Sigmoid colon (tissue), 4 donors: ENCODE measurements around the genes PTGIS and PEDS1.

DNA sequence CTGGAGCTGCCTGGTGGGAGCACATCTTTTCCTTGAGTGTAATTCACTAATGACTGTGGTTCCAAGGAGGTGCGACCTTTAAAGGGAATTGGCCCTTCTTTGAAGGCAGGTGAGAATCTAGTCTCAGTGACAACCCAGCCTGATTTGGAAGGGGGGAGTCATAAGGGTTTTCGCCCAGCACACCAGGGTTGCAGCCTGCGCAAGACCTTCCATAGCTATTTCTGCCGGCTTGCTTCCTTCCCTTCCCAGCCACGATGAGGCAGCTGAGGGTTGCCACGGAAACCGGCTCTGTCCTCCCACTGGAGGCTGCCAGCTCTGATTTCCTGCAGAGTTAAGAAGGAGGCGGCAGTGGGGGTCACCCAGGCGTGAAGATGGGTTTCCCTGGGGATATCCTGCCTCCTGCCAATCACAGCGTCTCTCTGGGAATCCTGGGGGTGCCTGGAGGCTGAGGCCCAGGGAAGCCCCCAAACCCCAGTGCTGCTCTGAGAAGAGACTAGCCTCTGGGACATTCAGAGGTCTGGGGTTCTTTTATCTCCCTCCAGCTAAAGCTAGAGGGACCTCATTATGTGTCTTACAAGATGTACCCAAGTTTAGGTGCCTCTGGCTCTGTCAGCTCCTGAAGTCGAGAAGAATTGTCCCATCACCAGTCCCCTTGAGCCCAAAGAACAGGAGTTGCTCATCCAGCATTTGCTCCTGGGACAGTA lies 23.1 kb upstream of the KCNB1 start:
- PRO-cap: no peak
- RAMPAGE, long total RNA, 4 experiments: no peak in any of the 4 experiments

GRCh38 chr20:49567795-49569053 lies at the start of gene PTGIS:
TSS of gene PTGIS (minus strand) at chr20:49568137.
- PRO-cap: unidirectional peak, minus-strand start at chr20:49568125; unidirectional peak, minus-strand start at chr20:49568181
- RAMPAGE, long total RNA, 4 experiments: start-site peak on the minus strand in 3 of 4 experiments, at chr20:49568078-49568140 at its widest, 263 to 469 reads per replicate

GRCh38 chr20:49596219-49596727 lies 28.3 kb upstream of the PTGIS start:
- PRO-cap: bidirectional peak, plus-strand start at chr20:49596550, minus-strand start at chr20:49596359
- RAMPAGE, long total RNA, 4 experiments: no peak in any of the 4 experiments

DNA sequence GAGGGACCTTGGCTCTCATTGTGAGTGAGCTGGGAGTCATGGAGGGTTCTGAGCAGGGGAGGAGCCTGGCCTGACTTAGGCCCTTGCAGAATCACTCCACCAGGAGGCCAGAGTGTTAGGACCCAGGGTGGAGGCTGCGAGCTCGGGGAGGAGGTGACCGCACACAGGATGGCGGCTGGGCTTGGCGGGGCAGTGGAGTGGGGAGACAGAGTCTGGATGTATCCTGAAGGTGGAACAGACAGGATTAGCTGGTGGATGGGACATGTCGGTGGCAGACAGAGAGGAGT lies 42.7 kb upstream of the PTGIS start:
- PRO-cap: no peak
- RAMPAGE, long total RNA, 4 experiments: no peak in any of the 4 experiments

DNA sequence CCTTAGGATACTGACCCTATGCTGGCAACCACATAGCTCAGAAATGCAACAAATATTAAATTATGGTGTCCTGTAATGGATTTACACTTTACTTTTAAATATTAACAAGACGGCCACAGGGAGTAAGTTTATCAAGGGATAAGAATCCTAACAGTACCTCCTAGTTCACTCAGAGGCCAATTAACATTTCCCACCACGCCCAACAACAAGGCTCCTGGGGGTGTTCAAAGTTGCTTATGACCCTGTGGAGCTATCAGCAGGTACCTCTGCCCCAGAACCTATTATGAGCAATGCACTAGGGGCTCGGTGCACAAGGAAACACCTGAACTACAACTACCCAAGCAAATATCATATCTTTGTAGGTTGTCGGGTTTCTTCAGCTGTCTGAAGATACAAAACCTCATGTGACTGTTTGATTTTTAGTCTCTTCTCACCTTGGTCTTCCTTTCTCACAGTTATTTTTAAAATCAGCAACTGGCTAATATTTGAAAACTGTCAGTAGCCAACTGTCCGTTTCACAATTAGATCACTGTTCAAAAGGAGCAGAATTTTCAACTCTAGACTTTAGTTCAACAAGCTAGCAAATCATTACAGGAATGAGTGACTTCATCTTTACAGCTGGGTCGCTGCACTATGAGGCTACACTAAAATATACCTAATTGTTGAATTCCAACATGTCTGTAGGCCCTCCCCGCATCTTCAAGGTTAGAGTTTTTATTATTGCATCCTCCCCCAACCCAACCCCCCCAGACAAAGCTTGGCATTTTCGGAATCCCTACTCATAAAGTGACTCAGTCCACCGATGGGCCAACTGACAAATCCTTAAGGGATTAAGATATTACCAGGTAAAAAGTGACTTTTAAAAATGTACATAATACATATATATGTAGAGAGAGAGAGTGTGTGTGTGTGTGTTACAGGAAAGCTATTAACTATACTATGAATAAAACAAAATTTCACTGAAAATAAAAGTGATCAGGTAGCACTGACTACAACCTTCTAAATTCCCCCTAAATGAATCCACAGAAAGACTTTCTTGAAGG lies 38.1 kb downstream of the B4GALT5 start:
- PRO-cap: no peak
- RAMPAGE, long total RNA, 4 experiments: no peak in any of the 4 experiments

GRCh38 chr20:49890027-49890696 lies 25.2 kb downstream of the SPATA2 start:
- PRO-cap: no peak
- RAMPAGE, long total RNA, 4 experiments: no peak in any of the 4 experiments

GRCh38 chr20:49890697-49891582 lies 24.4 kb downstream of the SPATA2 start:
- PRO-cap: no peak
- RAMPAGE, long total RNA, 4 experiments: no peak in any of the 4 experiments

DNA sequence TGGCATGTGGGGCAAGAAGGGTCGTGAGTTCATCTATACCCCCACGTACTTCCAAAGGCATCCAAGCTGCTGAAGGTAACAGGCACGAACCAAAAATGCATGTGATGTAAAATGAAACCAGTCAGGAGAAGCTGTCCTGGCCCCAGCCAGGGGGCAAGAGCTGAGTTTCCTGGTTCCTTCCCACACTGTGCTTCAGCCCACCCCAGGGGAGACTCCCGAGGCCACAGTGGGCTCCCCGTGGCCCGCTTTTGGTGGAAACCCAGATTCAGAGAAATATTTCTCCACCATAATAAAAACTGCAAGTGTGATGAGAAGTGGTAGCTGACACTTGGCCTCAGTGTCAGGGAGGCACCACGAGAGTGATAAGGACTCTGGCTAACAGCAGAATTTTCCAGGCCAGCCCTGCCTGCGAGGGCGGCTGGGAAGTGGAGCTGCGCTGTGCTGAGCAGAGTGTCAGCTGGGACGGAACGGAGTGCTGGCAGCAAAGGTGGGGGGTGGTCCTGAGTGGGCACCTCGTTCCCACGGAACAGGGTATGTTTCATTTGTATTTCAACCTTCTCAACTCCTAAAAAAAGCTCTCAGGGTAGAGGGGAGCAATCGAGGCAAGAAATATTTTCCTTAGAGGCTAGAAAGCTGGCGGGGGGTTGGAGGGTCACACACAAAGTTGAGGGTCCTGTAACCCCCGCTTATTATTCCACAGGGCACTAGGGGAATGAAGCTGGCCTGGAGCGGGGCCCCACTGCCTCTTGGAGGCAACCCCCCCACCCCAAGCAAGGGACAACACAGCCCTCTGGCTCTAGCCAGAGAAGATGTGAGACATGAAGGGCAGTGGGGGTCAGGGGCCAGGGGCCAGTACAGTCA lies 22.4 kb downstream of the SPATA2 start:
- PRO-cap: no peak
- RAMPAGE, long total RNA, 4 experiments: no peak in any of the 4 experiments

- PRO-cap: no peak
- RAMPAGE, long total RNA, 4 experiments: no peak in any of the 4 experiments
Measured at GRCh38 chr20:49923485-49924004, 8.2 kb upstream of the SPATA2 start.

DNA sequence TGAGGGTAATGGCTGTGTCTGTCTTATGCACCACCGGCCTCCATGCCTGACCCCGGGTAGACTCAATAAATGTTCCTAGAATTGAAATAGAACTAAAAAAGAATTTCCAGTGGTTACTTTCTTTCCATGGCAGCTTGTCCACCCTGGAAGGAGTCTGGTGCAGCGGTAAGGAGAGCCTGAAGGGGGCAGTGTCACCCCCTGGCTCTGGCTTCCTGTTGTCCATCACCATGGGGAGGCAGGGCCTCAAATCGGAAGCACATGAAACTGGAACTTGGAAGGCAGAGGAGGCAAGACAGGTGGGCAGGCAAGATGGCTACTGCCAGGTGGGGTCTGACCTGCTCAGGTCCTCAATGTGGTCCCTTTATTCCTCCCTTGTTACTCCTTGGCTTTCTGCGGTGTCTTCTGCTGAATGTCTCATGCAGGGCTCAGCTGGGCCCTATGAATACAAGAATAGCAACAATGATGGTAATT lies 17.9 kb upstream of the SNAI1 start:
- PRO-cap: no peak
- RAMPAGE, long total RNA, 4 experiments: no peak in any of the 4 experiments

GRCh38 chr20:49989020-49990201 lies 6.6 kb downstream of the SNAI1 start:
- PRO-cap: no peak
- RAMPAGE, long total RNA, 4 experiments: no peak in any of the 4 experiments

DNA sequence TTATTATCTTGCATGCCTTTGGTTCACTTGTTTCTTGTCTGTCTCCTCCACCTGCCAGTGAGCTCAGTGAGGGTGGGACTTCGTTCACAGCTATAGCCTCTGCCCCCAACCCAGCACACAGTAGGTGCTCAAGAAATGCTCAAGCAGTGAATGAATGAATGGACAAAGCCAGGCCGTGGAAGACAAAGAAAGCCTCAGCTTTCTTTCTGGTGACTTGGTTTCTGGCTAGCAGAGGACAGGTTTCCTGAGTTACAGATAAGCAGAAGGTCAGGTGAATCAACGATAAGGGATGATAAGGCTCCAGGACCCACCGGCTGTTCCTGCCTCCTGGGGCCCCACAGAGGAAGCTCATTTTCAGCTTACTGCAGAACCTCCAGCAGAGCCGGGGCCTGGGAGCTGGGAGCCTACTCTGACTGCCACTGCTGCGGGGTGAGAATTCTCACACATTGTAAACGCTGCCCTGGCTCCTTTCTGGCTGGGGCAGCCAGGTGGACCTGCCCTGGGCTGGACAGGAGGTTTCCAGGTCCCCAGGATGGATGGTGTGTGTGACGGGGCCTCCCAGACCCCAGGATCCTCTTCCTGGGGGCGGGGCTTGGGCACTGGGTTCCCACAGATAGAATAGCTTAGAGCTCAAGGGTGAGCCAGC lies 29.8 kb downstream of the SNAI1 start:
- PRO-cap: no peak
- RAMPAGE, long total RNA, 4 experiments: no peak in any of the 4 experiments

- PRO-cap: no peak
- RAMPAGE, long total RNA, 4 experiments: no peak in any of the 4 experiments
Measured at GRCh38 chr20:50084484-50084894, 28.5 kb downstream of the UBE2V1 start.

DNA sequence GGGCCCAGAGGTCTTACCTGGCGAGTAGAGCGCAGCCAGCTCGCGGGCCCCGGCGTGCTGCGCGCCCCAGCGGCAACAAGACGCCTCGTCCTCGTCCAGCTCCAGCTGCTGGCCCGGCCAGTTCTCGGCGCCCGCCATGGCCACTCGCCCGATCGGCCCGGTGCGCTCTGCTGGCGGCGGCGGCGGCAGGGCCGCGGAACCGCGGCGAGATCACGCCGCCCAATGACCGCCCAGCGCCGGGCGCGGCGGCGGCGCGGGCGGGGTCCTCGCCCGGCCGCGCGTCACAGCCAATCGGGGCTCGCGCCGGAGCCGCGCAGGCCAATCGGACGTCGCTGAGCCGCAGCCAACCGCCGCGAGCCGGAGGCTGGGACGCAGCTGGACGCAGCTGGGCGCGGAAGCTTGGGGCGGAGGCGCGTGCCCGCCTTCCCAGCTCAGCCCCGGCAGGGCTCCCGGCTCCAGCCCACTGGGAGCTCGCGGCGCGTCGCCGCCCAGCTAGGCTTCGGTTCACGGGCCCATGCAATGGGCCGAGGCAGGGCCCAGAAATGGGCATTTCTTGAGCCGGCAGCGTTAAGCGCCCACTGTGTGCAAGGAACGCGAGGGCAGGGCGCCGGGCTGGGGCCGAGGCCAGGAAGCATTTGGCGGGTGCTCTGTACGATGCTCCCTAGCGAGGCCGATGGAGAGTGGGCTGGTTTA lies at the start of gene PEDS1:
TSS of gene PEDS1 (minus strand) at position 224 of the 693 bp plus-strand sequence.
- PRO-cap: bidirectional peak, plus-strand start at position 384 of the sequence, minus-strand start at position 214 of the sequence
- RAMPAGE, long total RNA, 4 experiments: no peak in any of the 4 experiments

DNA sequence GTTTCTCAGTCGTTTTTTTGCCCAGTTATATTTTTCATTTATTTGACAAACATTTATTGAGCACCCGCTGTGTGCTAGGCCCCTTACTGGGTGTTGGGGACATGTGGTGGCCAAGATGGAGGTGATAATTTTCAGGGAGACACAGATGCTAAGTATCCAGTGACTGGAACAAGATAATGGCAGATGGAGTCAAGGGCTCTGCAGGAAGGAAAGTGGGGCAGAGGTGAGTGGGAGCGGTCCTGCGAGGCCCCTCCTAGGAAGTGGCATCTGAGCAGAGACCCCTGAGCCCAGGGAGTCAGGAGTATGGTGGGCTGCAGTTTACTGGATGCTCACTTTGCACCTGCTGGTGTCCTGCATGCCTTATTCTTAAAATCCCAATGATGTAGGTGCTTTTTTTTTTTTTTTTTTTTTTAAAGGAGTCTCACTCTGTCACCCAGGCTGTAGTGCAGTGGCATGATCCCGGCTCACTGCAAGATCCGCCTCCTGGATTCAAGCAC lies 5.5 kb downstream of the CEBPB start:
- PRO-cap: no peak
- RAMPAGE, long total RNA, 4 experiments: no peak in any of the 4 experiments

DNA sequence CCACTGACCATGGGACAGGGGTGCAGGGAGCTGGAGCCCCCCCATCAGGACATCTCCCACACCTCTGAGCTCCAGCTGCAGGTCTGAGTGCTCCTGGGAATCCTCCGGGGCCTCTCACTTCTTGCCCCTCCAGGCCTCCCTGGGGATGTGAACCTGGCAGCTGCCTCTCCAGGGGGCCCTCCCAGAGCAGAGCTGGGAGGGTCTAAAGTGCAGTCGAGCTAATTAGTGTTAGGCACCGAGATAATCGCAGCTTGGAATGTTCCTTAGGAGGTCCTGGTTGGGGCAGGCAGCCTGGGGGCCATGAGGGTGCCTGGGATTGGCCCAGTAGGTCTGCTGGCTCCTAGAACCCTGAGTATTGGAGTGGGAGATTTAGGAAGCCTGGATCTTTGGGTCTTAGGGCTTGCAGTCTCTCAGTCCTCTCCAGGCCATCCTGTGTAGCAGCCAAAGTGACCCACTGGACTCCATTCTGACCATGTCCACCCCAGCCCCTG lies 26.0 kb downstream of the CEBPB start:
- PRO-cap: no peak
- RAMPAGE, long total RNA, 4 experiments: no peak in any of the 4 experiments

DNA sequence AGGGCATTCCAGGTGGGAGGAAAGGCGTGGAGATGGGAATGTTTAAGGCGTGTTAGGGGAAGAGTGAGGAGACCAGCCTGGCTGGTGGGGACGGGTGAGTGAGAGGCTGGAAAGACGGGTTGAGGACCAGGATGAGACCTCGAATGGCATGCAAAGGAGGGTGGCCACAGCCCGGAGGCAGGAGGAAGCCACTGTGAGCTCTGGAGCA lies 49.5 kb downstream of the CEBPB start:
- PRO-cap: no peak
- RAMPAGE, long total RNA, 4 experiments: no peak in any of the 4 experiments

- PRO-cap: no peak
- RAMPAGE, long total RNA, 4 experiments: no peak in any of the 4 experiments
Measured at GRCh38 chr20:50244287-50245052, 53.8 kb downstream of the CEBPB start.

DNA sequence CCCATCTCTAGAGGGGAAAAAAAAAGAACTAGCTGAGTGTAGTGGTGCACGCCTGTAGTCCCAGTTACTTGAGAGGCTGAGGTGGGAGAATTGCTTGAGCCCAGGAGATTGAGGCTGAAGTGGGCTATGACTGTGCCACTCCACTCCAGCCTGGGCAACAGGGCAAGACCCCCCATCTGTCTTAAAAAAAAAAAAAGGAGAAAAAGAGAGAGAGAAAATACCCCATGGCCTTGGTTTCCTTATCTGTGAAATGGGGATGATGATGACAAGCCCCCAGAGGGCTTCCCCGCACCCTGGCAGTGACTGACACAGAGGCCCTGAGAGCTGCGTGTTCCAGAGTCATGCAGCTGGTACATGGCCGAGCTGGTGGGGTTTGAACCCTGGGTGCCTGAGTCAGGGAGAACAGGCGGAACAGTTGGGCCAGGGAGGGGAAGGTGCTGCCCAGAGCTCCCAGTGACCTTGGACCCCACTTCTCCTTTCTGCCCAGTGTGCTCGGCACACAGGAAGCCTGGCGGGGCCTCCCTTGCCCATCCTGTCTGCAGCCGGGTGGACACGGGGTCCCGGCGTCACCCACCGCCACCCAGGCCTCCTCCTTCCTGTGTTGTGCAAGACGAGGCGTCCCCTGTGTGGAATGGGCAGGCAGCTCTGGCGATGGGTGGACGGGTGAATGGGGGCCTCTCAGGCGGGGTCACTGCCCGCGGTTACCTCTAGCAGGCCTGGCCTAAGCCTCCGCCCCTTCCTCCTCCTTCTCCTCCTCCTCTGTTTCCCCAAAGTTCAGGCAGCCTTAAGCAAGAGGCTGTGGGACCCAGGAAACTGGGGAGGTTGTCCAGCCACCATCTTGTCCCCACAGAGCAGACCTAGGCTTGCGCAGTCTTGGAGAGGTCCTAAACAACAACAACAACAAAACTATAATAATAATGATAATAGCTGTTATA lies 84.2 kb downstream of the CEBPB start:
- PRO-cap: no peak
- RAMPAGE, long total RNA, 4 experiments: no peak in any of the 4 experiments

- PRO-cap: no peak
- RAMPAGE, long total RNA, 4 experiments: no peak in any of the 4 experiments
Measured at GRCh38 chr20:50317561-50318066, 127.0 kb downstream of the CEBPB start.